AG04450 (cell line): ENCODE measurements around a stretch of chr17.

DNA sequence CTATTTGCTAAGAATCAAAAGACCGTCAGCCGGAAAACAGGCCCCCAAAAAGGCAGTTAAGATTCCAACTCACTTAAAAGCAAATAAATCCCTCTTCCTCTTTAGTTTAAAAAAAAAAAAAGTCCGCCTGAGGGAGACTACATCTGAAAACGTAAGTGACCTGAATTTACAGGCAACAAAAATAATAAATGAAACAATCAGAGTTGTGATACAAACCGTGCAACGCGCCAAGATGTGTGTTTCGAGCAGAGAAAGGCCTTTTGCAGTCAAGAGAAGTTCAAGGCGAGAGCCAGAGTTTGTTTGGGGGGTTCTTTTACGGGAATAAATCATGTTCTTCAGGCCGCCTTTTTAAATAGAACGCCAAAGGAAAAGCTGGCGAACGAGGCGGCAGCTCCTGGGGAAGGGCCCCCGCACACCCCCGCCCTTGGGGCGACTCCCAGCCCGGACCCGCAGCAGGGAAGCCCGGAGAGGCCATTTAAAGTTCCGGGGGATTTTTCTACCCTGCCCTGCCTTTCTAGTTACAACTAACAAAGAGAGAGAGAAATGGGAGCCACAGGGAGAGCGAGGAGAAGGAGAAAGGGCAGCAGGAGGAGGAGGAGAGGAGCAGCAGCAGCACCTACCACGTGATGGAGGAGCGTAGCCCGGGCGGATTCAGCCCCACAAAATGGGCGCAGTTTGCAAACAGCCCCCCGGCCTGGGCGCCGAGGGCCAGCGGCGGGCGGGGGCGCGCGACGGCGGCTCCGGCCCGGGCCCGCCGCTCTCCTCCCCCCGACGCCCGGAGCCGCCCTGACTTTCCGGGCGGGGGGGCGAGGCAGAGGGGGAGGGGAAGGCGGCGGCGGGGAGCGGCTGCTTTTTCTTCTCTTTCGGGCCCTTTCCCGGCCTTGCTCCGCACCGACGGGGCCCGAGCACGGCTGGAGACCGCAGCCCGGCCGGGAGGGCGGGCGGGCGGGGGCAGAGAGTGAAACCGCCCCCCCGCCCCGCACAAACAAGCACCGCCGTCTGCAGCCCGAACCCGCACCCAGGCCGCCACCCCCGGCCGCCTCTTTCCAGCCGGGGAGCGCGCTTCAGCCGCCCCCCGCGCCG lies 685 bp downstream of the KANSL1 start:
- CAGE, long polyA plus RNA: no peak
- RRBS: 2% methylated on average over 37 of the region's 84 CpGs

DNA sequence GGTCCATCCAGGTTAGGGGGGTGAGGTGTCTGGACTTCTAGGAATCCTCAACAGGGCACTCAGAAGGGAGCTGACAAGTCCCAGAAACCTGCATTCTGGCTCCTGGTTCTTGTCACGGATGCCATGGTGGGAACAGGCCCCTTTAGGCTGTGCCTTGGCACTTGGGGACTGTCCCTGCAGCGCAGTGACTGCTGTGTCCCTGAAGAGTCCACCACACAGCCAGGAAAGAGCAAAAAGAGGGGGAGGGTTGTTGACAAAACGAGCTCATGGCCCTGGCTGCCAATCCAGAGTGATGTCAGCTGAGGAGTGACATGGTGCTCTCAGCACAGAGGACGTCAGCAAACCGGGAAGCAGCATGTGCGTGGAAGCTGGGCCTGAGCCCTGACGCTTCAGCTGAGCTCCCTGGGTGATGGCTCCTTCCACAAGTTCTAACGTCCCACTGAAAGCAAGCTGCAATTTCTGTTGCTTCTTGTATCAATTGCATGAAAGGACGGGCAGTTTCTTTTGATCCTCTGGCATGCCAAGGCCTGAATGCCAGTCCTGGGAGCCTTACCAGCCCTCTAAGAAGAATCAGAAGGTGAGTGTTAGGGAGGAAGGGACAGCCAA lies 14.5 kb upstream of the WNT3 start:
- CAGE, long polyA plus RNA: no peak
- RRBS: no CpG with 5 or more reads among the region's 9 CpGs

- CAGE, long polyA plus RNA: no peak
- RRBS: 3% methylated on average over 44 of the region's 62 CpGs
These were observed 476 bp downstream of the WNT9B start for GRCh38 chr17:46851735-46852382.

DNA sequence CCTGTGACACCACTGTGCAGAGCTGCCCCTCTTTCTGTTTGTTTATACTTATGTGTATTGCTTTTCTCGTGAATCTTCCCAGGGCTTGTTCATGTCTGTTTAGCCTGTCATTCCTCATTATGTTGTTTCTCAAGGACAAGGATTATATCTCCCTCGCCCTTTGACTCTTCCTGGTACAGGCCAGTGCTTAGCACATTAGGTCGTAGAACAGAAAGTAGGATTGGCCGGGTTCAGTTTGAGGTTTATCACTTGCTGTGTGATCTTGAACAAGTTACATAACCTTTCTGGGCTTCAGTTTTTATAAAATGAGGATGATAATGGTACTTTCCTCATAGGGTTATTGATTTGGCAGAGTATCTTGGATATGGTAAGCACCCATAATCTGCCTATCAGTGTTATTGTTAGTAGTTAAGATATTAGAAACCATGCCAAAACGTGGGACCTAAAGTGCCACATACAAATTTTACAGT lies 6.0 kb downstream of the GOSR2 start:
- CAGE, long polyA plus RNA: no peak
- RRBS: no CpG with 5 or more reads among the region's 5 CpGs

DNA sequence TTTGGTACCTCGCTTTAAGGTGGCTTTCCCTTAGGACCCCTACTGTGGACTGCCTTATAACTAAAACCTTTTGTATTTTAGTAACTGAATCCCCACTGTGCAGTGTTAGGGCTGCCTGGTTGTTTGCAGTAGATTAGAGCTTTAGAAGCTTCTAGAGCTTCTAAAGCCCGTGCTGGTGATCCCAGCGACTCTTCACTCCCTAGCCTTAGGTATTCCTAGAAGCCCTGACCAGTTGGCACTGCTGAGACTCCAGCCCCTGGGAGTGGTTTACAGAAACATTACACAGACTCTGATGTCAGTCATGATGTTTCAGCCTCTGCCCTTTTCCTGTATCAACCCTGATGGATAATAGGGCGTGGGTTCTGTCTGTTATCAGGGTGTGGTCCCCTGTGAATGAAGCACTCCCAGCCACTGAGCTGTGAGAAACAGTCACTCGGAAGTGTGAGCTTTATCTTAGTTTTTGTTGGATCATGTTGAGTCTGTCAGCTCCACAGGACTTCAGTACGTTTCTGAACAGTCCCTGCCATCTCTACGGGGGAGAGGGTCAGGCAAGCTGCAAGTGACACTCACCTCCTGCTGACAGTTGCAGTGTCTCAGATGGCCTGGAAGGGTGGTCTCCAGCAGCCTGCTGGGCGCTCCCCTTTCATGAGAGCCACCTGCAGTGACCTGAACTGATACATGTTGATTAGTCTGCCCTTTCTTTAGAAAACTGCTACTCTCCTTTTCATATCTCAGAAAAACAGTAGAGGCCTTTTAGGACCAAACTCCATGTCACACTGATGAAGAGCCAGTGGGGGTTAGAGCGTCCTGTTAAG lies 12.8 kb downstream of the GOSR2 start:
- CAGE, long polyA plus RNA: no peak
- RRBS: no CpG with 5 or more reads among the region's 9 CpGs

DNA sequence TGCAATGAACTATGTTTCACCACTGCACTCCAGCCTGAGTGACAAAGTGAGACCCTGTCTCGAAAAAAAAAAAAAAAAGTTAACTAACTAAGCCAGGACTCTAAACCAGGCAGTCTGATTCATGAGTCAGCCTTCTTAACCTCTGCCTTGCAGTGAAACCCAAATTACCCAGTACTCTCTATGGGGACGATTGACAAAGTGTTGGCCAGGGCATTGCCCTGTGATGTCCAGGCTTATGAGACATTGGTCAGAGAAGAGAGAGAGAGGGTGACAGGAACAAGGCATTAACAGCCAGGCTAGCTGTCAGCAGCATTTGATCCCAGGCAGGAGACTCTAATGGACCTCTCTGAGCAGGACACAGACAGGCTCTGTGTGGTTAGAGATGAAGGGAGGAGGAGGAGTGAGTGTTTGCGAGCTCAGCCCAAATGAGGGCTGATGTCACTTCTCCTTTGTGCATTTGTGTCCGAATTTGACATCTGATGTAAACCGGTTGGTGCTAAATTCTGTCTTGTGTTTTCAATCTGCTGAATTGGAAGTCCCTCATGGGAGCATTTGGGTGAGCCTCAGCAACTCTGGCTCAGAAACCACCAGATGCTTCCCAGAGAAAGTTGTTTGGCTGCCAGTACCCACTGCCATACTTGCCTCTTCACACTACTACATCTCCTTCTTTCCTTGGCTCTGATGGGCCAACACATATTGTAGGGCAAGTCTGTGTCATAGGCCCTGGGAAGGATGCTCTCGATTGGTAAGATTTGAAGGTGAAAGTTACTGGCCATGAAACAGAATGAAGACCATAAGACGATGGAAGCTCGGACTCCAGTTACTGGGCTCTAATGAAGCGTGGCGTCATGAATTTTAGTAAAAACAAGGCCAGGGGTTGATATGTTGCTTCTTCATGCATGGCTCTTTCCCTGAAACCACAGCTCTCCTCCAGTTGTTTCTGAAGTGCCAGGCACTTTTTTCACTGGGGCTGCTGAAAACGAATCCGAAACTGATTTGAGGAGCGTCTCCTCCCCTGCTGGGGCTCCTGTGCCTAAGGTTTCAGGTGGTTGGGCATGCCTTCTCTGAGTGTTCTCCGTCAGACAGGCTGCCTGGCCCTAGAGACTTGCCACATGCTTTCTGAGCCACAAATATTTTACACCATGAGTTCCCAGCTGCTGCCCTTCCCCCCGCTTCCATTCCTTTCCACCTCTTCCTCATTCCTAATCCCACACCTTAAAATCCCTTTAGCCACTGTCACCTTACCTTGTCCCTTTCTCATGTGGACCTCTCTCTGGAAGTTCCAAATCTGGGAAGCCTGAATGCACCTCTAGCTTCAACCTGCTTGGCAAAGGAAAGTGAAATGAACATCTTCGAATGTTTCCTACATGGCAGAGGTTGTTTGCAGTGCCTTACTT lies 4.0 kb upstream of the MYL4 start:
- CAGE, long polyA plus RNA: no peak
- RRBS: no CpG with 5 or more reads among the region's 16 CpGs

DNA sequence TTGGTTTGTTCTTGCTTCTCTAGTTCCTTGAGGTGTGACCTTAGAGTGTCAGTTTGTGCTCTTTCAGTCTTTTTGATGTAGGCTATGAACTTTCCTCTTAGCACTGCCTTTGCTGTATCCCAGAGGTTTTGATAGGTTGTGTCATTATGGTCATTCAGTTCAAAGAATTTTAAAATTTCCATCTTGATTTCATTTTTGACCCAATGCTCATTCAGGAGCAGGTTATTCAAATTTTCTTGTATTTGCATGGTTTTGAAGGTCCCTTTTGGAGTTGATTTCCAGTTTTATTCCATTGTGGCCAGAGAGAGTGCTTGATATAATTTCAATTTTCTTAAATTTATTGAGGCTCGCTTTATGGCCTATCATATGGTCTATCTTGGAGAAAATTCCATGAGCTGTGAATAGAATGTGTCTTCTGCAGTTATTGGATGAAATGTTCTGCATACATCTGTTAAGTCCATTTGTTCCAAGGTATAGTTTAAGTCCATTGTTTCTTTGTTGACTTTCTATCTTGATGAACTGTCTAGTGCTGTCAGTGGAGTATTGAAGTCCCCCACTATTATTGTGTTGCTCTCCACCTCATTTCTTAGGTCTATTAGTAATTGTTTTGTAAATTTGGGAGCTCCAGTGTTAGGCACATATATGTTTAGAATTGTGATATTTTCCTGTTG lies 94.0 kb upstream of the NPEPPS start:
- CAGE, long polyA plus RNA: no peak
- RRBS: no CpG with 5 or more reads among the region's 1 CpG

GRCh38 chr17:47491514-47492095 lies 39.3 kb upstream of the NPEPPS start:
- CAGE, long polyA plus RNA: no peak
- RRBS: no CpG with 5 or more reads among the region's 23 CpGs

DNA sequence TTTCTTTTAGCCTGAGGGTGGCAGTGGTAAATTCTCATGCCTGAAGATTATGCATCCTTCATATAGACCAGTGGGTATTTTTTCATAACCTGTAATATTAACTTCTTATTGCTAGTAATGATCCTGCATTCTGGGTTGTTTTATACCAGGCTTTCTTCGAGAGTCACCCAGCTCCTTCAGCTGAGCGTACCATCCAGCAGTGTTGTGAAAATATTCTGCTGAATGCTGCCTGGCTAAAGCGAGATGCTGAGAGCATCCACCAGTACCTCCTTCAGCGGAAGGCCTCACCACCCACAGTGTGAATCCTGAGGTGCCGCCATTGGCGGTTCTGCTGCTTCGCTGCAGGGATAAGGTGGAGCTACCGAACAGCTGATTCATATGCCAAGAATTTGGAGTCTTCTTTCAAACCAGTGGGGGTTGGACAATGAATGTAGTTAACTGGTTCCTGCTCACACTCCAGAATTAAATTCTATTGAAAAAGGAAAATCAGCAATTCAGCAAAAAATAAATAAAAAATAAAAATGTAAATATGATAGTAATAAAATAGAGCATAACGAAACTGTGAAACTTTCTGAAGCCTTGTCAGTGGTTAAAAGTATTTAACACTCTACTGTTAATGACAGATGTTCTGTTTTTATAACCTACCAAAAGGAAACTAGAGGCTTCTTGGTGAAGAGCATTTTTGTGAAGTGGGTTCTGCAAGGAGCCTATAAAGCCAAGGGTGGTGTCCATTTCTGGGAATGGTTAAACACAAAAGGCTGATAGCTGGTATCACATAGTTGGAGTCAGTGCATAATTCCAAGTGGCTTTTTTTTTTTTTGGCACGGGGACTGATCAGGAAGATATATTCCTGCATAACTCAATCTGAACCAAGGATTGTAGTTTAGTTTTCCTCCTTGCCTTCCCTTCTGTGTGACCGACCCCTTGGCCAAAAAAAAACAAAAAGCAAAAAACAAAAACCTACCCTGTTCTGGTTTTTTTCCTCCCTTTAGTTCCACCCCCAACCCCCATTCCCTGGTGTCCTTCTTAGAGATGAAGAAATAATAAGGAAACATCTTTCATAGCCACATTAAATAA lies 27.8 kb upstream of the KPNB1 start:
- CAGE, long polyA plus RNA: no peak
- RRBS: no CpG with 5 or more reads among the region's 11 CpGs

GRCh38 chr17:47694359-47694744 lies 391 bp downstream of the TBKBP1 start:
- CAGE, long polyA plus RNA: no peak
- RRBS: 2% methylated on average over 14 of the region's 35 CpGs

DNA sequence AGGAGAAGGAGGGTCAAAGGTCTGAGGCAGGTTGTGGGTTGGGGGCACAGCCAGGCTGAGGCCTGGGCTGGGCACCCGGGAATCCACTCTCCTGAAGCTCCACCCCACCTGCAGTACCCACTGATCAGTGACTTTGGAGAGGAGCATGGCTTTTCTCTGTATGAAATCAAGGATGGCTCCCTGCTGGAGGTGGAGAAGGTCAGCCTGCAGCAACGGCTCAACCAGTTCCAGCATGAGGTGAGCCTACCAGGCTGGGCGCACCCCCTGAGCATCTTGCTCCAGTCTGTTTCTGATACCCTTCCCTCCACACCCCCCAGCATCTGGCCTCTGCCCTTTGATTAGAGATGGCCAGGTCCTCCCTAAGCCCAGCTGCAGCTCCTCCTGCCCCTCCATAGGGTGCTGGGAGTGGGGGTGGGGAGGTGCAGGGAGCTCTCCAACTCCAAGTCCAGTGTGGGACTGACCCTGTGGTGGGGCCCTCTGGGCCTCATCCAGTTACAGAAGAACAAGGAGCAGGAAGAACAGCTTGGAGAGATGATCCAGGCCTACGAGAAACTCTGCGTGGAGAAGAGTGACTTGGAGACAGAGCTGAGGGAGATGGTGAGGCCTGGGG lies 2.7 kb downstream of the TBKBP1 start:
- CAGE, long polyA plus RNA: no peak
- RRBS: no CpG with 5 or more reads among the region's 5 CpGs

DNA sequence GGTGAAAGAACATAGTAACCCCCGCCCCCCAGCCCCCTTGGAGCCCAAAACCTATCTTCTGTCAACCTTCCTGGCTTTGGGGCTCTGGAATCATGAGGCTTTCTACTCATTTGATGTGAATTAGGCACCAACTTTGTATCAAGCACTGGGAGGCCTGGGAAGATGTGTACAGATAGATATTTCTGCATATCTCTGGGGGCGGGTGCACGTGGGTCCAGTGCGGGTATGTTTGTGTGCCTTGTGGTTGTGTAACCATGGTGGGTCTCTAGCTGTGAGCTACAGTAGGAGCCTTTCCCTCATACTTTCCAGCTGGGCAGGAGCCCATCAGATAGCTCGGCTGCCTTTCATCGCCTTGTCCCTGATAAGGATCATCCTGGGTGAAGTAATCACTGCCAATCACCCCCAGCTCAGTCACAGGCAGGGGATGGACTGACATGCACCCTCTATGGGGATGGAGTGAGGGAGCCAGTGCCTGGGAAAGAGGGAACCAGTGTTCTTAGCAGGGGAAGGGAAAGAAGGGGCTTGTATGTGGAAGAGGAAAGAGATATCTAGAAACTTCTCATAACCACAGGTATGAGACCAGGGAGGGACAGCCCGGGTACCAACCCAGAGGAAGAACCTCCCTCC lies 3.1 kb upstream of the SCRN2 start:
- CAGE, long polyA plus RNA: no peak
- RRBS: no CpG with 5 or more reads among the region's 7 CpGs

- CAGE, long polyA plus RNA: no peak
- RRBS: 49% methylated on average over 5 of the region's 32 CpGs
These were observed 20.3 kb downstream of the SP2 start for GRCh38 chr17:47915938-47917146.

GRCh38 chr17:47948486-47949066 lies 7.2 kb downstream of the PNPO start:
- CAGE, long polyA plus RNA: no peak
- RRBS: no CpG with 5 or more reads among the region's 4 CpGs

DNA sequence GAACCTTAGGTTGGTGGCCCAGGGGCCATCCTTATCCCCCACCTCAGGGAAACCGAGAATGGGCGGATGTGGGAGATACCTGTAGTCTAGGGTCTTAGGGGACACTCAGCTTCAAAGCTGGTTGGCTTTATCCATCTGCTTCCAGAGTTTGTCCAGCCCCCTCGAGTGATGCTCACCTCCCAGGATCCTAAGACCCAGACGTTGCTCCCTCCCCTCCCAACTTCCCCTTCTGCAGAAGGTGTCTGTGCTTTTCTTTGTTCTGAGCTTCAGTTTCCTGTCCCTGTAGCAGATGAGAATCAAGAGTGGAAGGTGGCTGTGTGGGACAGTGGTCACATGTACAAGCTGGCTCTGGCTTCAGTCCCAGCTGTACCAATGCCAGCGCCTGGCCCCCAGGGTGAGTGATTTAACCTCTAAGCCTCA lies 7.8 kb downstream of the PRR15L start:
- CAGE, long polyA plus RNA: no peak
- RRBS: no CpG with 5 or more reads among the region's 5 CpGs

- CAGE, long polyA plus RNA: no peak
- RRBS: 2% methylated on average over 8 of the region's 24 CpGs
These were observed 14.4 kb downstream of the COPZ2 start for GRCh38 chr17:48023188-48023667.

- CAGE, long polyA plus RNA: no peak
- RRBS: 3% methylated on average over 19 of the region's 53 CpGs
These were observed 12.5 kb downstream of the COPZ2 start for GRCh38 chr17:48024894-48025663.

GRCh38 chr17:48046677-48047485 lies 1.3 kb upstream of the NFE2L1 start:
- CAGE, long polyA plus RNA: no peak
- RRBS: no CpG with 5 or more reads among the region's 17 CpGs

DNA sequence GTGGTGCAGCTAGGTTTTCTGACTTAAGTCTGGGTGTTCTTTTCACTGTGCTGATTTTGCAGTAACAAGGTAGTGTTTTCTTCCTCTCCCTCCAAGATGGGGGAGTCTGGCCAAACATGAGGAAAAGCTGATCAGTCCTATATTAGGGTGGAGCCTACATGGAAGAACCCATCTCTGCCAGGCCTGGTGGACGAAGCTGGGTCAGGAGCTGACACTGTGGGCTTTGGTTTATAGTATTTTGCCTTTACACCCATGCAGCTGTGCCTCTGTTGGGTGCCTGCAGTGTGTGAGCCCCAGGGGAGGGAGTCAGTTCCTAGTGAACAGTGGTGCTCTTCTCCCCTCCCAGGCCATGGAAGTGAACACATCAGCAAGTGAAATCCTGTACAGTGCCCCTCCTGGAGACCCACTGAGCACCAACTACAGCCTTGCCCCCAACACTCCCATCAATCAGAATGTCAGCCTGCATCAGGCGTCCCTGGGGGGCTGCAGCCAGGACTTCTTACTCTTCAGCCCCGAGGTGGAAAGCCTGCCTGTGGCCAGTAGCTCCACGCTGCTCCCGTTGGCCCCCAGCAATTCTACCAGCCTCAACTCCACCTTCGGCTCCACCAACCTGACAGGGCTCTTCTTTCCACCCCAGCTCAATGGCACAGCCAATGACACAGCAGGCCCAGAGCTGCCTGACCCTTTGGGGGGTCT lies 9.9 kb downstream of the NFE2L1 start:
- CAGE, long polyA plus RNA: no peak
- RRBS: no CpG with 5 or more reads among the region's 6 CpGs

DNA sequence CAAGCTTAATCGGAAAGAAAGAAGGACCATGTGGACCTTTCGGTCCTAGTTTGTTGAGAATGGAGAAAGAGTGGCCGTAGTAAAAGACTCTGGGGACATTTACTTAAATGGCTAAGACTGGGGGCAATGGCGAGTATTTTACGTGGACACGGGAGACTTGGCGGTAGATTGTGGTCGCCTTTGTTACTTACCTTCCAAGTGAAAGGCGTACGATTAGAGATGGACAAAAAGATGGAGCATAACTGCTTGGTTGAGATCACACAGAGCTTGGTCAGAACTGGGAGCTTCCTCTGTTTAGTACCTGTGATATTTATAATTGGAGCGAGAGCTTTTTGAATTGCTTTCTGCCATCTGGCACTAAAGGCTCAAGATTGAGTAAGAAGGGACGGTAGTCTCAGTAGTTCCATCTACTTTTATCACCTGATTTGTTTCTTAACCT lies 514 bp downstream of the SNX11 start:
- CAGE, long polyA plus RNA: no peak
- RRBS: no CpG with 5 or more reads among the region's 12 CpGs